ENCODE measurements around a stretch of chr14.

DNA sequence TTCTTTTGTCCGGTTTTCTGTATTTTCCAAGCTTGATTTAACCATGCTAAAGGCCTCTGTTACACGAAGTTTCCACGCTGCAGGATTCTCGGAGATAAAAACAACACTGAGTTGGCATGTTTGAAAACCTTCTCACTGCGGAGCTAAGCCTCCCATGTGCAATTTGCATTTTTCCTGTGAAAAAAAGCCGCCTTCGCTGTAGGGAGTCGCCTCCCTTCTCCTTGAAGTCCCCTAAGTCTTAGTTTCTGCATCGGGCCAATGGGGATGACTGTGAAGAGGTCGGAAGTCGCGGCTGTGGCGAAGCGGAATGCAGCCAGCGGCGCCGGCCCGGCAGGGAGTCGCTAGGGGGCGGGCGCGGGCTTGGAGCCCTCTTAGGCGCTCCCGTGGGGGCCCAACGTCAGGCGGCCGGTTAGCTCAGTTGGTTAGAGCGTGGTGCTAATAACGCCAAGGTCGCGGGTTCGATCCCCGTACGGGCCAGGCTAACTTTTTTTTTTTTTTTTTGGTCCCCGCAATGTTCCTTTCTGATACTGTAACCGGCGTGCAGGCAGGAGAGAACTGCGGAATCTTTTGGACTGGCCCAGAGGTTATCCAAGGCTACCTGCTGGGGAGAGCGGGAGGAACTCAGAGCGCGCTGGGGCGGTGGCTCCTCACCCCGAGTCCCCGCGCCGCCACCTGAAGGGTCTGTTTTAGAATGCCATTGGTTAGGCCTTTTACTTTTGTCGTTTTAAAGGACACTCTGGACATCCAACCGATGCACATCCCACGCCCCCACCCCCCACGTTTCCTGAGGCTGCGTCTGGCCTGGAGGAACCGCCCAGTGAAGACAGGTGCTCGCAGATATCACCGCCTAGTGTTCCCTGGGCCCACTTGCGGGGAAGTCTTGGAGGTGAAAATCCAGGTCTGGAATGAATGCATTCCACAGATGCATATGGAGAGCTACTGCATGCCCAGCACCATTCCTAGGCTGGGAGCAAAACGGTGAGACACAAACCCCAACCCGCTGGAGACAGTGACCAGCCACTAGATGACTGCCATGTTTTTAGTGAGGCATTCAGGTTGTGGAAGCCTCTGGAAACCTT, 2.5 kb upstream of the ZNF839 start:
- PRO-cap, result bidirectional peak, plus-strand start at position 400 of the sequence, minus-strand start at position 240 of the sequence; bidirectional peak, plus-strand start at position 817 of the sequence, minus-strand start at position 674 of the sequence

DNA sequence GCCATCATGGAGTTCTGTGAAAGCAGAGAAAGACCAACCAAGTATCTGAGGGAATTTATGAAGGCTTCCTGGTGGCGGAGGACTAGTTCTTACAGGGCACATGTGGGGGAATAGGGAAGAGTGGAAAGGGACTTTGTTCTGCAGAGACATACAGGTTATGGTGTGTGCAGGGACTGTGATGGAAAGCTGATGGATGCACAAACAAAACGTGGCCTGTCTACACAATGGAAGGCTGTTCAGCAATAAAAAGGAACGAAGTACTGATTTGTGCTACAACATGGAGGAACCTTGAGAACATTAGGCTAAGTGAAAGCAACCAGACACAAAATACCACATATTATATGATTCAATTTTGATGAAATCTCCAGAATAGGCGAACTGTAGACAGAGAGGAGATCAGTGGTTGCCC, 2.6 kb downstream of the TECPR2 start:
- PRO-cap, result no peak

DNA sequence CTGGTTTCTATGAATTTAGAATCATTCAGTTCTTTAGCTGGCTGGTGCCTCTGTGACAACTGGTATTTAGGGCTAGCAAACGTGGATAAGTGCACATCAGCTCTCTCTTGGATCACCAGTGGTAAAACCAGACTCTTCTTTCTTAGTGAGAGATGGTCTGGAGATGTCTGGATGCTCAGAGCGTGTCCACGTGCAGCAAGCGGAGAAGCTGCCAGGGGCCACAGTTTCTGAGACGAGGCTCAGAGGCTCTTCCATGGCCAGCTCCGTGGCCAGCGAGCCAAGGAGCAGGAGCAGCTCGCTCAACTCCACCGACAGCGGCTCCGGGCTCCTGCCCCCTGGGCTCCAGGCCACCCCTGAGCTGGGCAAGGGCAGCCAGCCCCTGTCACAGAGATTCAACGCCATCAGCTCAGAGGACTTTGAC, 68.9 kb downstream of the TECPR2 start:
- PRO-cap, result no peak

- PRO-cap, result no peak
Measured at GRCh38 chr14:102523712-102524185, 14.2 kb upstream of the ANKRD9 start.

DNA sequence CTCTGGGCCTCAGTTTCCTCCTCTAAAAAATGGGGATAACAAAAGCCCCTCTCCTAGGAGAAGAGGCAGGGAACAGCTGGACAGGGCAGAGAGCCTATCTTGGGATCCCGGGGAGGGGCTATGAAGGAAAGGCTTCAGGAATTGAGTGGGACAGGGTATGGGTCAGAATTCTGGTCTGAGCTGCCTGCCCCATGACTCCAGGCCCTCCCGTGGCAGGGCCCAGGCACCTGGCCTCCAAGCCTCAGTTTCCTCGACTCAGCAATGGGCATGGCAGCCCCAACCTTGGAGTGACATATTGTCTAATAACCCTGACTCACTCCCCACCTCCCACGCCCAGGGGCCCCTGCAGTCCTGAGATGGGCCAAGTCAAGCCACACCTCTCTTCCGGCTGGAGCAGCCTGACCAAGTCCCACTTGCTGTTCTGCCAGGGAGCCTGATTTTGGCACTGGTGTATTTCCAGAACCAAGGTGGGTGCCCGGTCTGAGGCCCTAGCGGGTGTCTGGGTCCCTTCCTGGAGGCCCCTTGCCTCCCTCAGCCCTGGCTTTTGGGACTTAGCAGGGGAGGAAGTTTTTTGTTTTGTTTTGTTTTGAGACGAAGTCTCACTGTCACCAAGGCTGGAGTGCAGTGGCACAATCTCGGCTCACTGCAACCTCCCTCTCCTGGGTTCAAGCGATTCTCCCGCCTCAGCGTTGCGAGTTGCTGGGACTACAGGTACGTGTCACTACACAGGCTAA, 40.4 kb upstream of the RCOR1 start:
- PRO-cap, result no peak

GRCh38 chr14:102554591-102555526, 37.6 kb upstream of the RCOR1 start:
- PRO-cap, result no peak

DNA sequence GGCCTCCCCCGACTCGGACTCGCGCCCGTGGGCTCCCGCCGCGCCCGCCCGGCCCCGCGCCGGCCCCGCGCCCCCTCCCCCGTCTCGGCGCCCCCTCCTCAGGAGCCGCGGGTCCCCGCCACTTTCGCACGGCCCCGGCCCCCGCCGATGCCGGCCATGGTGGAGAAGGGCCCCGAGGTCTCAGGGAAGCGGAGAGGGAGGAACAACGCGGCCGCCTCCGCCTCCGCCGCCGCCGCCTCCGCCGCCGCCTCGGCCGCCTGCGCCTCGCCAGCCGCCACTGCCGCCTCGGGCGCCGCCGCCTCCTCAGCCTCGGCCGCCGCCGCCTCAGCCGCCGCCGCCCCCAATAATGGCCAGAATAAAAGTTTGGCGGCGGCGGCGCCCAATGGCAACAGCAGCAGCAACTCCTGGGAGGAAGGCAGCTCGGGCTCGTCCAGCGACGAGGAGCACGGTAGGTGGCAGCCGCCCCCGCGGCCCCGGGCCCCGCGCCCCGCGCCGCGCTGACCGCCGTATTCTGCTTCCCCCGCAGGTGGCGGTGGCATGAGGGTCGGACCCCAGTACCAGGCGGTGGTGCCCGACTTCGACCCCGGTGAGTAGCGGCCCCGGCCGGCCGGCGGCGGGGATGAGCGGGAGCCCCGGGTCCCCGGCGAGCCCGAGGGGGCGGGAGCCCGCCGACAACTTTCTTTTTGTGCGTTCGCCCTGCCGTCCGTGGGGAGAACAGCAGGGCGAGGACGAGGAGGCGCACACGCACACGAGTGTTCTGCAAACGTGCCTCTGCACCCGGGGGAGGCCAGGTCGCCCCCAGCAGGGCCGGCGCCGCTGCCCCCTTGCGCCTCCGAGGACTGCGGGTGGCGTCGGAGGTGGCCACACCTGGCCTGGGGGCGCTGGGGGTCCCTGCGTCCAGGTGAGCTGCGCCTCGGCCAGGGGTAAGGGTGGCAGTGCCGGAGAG, 564 bp downstream of the RCOR1 start:
- PRO-cap, result bidirectional peak, plus-strand start at position 385 of the sequence, minus-strand start at position 348 of the sequence; bidirectional peak, plus-strand start at position 711 of the sequence, minus-strand start at position 569 of the sequence

DNA sequence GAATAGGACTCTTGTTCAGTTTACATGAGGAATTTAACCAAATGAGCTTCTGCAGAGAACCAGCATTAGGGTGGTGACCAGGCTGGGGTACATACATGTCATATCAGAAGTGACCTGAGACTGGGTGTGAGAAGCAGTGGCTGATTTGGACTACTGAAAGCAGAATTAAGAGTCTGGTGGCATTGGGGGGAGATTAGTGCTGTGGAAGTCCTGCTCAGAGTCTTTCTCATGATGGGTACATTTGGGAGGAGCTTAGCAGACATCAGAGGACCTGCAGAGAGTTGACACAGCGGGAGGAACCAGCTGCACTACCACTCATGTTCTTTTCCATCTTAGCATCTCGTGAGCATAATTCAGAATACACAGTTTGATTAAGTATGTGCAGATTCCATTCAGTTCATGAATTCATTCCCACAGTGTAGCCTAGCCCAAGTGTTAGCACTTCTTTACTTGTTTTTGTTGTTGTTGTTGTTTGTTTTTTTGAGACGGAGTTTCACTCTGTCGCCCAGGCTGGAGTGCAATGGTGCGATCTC, 21.8 kb downstream of the TRAF3 start:
- PRO-cap, result no peak

DNA sequence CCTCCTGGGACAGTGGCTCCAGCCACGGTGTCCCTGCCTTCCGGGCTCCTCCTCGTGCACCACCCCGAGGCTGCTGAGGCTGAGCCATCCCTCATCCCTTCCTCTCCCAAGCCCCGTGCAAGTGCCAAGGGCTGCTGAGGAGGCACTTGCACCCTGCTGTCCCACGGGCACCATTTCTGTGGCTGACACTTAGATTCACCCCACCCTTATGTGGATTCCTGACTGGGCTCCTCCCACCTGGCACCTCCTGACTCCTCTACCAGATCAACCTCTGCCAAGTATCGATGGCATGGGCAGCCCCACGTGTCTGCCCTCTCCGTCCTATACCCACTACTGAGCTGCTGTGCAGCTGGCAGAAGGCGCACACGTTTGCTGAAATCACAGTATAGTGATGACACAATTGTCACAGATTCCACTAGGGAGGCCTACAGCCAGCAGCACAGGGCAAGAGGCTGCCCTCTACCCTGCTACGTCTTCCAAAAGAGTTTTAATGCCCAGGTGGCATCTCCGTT, 53.2 kb downstream of the CDC42BPB start:
- PRO-cap, result no peak

DNA sequence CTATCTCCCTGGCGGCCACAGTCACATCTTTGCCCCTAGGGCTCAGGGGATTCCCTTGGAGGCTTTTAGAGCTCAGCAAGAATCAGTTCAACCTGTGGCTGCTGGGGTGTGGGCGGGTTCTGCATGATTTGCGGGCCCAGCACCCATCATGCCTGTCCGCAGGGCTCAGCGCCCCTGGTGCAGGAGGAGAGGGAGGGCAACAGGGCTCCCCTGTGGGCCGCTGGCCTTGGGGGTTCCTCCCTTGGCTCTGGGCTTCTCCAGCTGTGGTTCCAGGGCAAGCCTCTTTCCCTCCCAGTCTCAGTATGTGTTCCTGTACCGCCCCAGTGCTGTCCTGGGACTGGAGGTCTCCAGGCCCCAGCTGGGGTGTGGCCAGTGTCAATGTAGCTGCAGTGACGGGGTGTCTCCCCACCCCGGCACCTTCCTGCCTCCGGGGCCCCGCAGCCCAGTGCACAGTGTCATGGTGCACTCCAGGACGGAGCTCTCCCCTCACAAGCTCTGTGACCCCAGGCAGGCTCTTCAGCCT, 10.0 kb upstream of the LBHD2 start:
- PRO-cap, result no peak

DNA sequence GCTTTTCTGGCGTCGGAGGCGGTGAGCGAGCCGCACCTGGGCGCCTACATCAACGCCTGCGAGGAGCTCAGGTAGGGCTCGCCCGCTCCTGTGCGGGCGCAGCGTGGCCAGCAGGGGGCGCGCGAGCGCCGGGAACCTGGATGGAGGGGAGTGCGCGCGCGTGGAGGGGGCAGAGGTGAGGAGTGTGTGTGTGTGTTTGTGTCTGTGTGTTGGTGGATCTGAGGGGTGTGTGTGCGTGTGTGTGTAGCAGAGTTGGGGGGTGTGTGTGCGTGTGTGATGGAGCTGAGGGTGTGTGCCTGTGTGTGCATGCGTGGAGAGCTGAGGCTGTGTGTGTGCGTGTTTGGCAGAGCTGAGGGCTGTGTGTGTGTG, 10.5 kb downstream of the EXOC3L4 start:
- PRO-cap, result no peak

DNA sequence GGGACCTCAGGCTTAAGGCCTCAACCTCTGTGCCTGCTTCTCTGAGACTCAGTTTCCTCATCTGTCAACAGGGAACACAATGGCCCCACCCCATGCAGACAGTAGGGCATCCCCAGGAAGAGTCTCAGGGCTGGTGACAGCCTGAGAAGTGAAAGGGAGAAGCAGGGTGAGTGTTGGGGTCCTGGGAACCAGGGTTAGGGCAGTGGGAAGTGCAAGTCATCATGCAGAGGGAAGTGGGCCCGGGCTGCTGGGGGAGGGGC, 4.4 kb upstream of the TNFAIP2 start:
- PRO-cap, result no peak

DNA sequence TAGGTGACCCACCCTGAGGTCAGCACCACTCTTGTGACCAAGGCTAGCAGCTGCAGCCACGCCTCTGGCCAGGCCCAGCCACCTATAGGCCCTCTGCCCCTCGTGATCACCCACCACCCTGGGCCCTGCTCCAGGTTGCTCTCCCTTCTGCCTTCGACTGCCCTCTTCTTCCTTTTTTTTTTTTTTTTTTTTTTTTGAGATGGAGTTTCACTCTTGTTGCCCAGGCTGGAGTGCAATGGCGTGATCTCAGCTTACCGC, 4.1 kb upstream of the TNFAIP2 start:
- PRO-cap, result no peak

DNA sequence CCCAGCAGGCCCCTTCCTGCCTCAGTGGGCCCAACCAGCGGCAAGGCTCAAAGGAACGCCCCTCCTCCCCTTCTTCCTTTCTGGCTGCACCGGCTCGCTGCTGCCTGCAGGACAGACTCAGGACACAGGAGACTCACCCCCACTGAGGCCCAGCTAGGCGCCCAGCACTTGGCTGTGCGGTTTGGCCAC, 667 bp downstream of the TNFAIP2 start:
- PRO-cap, result no peak

DNA sequence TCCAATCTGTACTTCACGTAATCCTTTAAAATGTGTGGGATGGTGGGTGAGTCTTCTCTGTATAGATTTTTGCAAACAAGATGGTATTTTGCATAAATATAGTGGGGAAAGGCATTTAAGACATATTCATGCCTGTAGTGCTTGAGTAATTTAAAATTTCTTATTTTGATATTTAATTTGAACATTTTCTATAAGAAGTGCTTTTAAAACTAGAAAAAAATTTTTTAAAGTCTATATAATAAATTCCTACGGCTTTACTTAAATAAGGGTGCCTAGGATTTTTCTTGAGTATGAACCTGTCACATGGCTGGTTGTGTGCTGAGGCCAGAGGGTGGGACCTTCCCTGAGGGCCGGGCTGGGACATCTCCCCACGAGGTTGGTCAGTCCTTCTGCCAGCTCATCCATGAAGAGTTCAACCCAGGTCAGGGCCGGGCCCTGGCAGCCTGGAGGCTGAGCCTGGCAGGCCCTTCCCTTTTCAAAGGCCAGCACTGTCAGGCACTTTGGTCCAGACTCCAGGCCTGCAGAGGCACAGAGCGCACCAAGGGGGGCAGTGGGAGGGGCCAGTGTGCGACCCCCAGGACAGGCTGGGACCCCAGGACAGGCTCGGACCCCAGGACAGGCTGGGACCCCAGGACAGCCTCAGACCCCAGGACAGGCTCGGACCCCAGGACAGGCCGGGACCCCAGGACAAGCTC, 31.7 kb downstream of the TNFAIP2 start:
- PRO-cap, result no peak

GRCh38 chr14:103185618-103186069, 62.4 kb downstream of the TNFAIP2 start:
- PRO-cap, result no peak

- PRO-cap, result no peak
Measured at GRCh38 chr14:103213283-103213781, 90.1 kb downstream of the TNFAIP2 start.

- PRO-cap, result no peak
Measured at GRCh38 chr14:103255477-103255855, 78.6 kb upstream of the EIF5 start.

GRCh38 chr14:103336921-103337551, 3.0 kb downstream of the EIF5 start:
- PRO-cap, result no peak

DNA sequence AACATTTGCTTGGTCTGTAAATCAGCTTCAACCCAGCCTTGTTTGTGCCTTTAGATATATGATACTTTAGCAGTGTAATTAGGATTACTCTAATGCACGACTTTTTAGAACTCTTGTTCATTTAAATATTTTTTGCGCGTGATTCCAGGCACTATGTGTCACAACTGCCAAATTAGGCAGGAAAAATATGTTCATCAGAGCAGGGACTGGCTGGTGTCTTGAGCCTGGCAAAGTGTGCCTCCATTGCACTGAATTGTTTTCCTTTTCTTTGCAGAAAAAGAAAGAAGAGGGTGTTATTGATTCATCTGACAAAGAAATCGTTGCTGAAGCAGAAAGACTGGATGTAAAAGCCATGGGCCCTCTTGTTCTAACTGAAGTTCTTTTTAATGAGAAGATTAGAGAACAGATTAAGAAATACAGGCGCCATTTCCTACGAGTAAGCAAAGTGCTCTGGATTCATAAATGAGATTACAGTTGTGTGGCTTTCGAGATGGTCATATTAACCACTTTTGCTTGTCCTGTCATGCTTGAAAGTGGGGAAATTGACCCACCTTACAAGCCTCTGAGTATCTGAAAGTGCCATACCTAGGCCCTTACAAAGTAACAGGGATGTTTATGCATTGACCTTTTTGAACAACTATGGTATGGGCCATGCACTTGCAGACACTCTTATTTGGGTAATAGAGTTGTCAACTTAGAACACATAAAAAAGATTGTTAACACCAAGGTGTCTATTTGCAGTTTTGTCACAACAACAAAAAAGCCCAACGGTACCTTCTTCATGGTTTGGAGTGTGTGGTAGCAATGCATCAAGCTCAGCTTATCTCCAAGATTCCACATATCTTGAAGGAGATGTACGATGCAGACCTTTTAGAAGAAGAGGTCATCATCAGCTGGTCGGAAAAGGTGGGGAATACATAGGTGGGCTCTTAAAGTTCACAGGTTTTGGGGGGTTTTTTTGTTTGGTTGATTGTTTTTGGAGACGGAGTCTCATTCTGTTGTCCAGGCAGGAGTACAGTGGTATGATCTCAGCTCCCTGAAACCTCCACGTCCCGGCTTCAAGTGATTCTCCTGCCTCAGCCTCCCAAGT, 5.2 kb downstream of the EIF5 start:
- PRO-cap, result no peak